Mucosa of descending colon (tissue), 1 donor: ENCODE results near the gene TRIOBP.

DNA sequence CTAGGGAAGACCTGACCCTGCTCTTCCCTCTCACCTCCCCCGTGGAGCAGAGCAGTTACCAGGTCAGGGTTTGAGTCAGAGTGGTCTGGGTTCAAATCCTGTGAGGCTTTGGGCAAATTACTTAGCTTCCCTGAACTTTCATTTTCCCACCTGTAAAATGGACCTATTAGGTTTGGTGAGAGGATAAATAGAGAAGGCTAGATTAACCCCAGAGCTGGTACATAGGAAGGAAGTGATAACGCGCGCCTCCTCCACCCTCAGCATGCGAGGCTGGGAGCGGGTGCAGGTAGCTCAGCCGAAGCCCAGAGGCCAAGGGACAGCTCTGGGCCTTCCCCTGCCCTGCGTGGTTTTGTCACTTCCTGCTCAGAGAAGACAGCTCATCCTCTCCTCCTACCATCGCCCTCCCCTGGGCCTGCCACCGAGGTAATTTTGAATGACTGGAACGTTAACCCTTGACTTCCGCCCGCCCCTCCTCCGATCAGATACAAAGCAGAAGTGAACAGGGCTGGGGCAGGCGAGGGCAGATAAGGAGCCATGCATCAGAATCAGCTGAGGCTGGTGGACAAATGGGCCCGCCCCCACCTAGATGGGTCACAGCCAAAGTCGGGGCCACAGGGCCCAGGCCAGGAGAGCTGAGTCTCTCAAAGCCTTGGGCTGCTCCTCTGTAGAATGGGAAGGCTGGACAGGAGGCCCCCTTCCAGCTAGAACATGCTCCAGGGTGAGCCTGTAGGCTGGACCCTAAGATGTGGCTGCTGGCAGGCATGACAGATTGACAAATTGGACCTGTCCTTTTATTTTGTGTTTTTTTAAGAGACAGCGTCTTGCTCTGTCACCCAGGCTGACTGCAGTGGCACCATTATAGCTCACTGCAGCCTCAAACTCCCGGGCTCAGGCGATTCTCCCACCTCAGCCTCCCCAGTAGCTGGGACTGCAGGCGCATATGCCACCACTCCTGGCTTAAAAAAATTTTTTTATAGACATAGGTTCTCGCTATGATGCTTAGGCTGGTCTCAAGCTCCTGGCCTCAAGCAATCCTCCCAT is 1.5 kb downstream of the RAC2 start:
- PRO-cap, result bidirectional peak, plus-strand start at position 594 of the sequence, minus-strand start at position 264 of the sequence

- PRO-cap, result unidirectional peak, minus-strand start at chr22:37373495
Measured at GRCh38 chr22:37373269-37373579, 54.1 kb downstream of the ELFN2 start.

- PRO-cap, result no peak
Measured at GRCh38 chr22:37379964-37380456, 47.3 kb downstream of the ELFN2 start.

- PRO-cap, result bidirectional peak, plus-strand start at chr22:37484740, minus-strand start at chr22:37484533
Measured at GRCh38 chr22:37484077-37484820, 1.9 kb downstream of the MFNG start.

DNA sequence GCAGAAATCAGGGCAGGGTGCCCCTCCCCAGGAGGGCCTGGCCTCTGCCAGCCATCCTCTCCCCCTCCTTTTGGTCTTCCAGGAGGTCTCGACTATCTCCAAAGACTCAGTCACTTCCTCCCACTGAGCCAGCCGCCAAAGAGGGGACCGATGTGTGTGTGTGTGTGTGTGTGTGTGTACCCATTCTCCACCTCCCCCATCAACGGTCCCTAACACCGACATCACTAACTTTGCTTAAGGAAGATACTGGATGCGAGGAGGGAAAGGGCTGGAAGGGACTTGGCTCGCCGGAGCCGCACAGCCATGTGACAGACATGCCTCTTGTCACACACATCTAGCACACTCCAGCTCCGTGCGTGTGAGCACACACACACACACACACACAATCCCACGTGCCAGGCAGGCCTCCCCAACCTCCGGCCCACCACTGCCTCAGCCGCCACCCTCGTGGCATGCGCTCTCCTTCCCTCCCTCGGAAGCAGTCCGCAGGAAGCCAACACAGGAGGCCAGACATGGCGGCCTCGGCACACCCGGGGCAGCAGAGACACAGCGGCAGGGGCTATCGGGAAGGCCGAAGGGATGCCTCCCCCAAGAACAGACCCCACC is 1.3 kb downstream of the MFNG start:
- PRO-cap, result bidirectional peak, plus-strand start at position 481 of the sequence, minus-strand start at position 454 of the sequence

DNA sequence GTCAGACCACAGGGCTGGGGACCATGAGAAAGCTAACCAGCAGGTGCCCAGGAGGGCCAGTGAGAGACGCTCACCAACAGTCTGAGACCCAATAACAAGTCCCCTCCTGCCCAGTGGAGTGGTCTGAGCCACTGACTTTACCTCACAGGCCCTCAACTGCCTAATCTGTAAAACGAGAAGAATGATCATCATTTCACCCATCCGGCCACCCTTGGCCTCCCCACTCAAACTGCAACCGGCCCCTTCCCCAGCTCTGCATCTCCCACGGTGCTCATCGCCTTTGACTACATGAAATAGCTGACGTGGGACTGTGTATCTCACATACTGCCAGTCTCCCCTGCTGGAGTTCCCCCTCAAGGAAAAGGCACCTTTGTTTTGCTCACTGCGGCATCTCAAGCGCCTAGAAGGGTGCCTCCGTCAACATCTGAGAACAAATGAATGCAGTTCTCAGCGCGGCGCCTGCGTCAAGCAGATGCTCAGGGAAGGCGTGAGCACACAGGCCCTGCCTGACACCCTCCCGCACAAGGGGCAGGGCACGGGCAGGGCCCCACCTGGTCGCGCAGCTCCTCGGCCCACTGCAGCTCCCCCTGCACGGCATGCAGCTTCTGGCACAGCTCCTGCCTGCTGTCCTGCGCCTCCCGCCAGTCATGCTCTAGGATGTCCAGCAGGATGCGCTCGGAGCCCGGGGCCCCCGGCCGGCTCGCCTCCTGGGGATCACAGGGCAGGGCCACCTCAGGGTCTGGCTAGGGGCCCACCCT is 11.1 kb downstream of the CARD10 start:
- PRO-cap, result no peak

DNA sequence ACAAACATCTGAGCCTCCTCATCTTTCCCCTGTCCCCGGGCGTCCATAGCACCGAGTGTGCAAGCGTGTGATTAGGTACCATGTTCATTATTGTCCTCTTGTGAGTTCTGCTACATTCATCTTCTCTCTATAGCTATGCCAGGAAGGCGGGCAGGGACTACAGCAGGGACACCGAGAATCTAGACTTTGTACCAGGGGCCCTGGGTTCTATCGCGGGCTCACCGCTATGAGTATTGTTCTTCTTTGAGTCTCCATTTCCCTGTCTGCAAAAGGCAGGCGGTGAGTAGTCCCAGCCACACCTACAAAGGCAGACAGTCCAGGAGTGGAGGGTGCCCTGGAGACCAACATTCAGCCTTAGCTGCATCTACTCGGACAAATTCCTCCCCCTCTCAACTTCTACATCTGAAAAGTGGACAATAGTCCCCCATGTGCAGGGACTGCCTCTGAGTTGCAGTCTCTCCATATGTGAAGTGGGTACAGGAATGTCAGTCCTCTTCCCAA is 2.3 kb upstream of the CARD10 start:
- PRO-cap, result bidirectional peak, plus-strand start at position 314 of the sequence, minus-strand start at position 131 of the sequence

GRCh38 chr22:37545185-37545667 is 15.1 kb upstream of the CDC42EP1 start:
- PRO-cap, result no peak

DNA sequence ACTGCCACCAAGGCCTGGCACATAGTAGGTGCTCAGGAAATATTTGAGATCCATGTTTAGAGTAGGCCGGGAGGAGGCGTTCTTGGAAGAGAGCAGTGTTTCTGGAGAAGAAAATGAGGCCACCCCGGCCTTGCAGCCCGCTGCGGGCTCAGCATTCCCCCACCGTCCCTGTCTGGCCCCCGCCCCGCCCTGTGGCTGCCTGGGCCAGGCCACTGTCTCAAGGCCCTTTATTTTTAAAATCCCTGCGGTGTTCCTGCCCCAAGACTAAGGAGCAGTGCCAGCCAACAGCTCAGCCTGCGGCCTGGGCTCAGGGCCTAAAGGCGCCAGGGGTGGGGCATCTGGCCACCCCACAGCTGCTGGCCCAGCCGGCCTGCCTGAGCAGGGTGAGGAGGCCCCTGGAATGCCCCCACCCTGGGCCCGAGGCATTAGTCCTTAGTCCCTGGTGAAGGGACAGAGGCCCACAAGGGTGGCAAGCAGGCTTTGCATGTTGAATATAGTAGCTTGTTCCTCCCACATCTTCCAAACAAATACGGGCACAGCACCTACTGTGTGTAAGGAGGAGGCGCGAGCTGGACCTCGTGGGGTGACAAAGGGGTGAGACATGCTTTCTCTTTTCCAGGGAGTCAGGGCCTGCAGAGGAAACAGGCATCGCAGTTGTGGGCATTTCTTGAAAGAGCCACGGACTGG is 13.3 kb upstream of the CDC42EP1 start:
- PRO-cap, result no peak

- PRO-cap, result no peak
Measured at GRCh38 chr22:37557405-37558139, 2.7 kb upstream of the CDC42EP1 start.

DNA sequence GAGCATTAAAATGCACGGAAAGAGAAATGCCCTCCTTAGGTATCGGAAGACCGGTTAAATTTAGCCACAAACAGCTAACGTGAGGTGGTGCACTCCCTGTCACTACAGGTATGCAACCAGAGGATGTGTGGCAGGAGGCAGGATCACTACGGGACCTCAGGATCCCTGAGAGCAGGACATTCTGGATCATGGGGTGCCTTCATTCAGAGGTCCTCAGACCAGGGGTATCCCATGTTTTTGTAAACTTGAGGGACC is 9.5 kb downstream of the CDC42EP1 start:
- PRO-cap, result unidirectional peak, plus-strand start at position 72 of the sequence; unidirectional peak, plus-strand start at position 119 of the sequence

DNA sequence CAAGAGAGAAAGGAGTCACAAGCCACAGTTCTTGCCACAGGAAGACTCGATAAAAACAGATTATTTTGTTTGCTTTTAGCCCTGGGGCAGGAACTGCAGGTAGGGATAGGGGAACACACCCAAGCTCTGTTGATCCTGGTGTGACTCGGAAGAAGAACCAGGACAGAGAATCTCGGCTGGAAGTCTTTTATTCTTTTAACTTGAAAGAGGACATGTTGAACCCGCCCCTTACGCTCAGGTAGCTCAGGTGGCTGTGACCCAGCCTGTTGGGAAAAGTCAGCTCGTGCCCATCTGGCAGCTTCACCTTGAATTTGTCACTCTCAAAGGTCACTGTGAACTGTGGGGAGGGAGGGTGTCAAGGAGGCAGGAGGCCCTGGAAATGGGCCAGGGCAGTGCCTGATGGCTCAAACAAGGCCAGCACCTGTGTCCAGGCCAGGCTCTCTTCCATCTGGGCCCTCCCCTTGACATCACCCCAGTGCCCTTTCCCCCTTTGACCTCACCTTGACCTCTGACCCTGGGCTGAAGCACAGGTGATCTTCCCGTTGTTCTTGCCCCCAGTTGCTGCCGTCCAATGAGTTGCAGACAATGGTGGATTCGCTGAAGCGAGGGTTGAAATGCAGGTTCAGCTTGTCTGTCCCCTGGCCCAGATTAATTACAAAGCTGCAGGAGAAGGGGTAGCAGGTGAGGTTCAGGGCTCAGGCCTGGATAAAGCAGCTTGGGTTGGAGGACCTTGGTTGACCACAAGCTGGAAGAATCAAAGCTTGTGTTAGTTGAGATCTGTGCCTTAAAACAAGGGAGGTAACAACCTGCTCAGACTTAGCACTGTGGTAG is 9.6 kb downstream of the LGALS2 start:
- PRO-cap, result bidirectional peak, plus-strand start at position 317 of the sequence, minus-strand start at position 171 of the sequence

DNA sequence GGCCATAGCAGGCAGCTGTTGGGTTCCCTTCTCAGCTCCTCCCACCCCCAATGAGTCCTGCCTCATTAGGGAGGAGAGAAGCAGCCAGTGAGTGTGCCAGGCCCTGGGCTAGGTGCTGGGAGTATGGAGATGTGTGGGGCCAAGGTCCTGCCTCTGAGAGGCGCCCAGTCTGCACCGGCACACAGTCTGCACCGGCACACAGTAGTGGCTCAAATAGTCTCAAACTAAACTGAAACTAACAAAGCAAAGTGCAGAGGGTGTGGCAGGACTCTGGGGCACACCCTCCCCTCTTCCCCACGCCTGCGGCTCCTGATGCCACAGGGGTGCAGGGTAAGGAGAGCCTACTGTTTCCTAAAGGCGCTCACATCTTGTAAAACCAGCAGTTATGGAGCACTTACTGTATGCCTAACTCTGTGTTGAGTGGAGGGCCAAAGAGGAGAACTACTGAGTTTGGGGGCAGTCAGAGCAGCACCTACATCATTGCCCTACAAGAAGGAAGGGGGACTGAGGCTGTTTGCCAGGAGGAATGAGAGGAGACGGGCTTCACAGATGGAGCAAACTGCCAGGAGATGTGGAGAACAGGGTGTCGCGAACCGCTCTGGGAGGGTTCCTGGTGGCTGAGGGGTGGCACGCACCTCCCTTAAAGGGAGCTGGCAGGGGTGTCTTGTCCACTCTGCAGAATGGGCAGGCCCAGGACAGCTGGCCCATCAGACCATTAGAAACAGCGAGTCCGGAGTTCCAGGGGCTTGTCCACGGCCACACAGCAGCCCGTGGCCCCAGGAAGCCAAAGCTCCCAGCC is 899 bp upstream of the SH3BP1 start:
- PRO-cap, result bidirectional peak, plus-strand start at position 320 of the sequence, minus-strand start at position 188 of the sequence

- PRO-cap, result bidirectional peak, plus-strand start at chr22:37654822, minus-strand start at chr22:37654732
Measured at GRCh38 chr22:37654642-37654879, 4.0 kb upstream of the PDXP start.

- PRO-cap, result no peak
Measured at GRCh38 chr22:37675744-37676509, 491 bp downstream of the LGALS1 start.

DNA sequence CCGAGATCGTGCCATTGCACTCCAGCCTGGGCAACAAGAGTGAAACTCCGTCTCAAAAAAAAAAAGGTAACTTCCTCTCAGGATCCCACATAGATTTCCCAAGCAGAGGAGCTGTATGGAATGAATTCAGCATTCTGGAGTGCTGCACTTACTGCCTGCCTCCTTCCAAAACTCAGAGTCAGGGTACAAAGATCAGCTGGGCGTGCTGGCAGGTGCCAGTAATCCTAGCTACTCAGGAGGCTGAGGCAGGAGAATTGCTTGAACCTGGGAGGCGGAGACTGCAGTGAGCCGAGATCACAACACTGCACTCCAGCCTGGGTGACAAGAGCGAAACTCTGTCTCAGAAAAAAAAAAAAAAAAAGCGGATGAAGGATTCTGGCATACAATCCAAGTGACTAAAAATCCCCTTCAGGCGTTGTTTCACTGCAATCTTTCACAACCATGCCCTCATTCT is 1.3 kb upstream of the NOL12 start:
- PRO-cap, result bidirectional peak, plus-strand start at position 257 of the sequence, minus-strand start at position 174 of the sequence

GRCh38 chr22:37696403-37697335 is at the start of gene TRIOBP:
Gene TRIOBP (plus strand): TSS chr22:37697048.
- PRO-cap, result bidirectional peak, plus-strand start at chr22:37696964, minus-strand start at chr22:37696867

GRCh38 chr22:37740969-37741288 is 44.1 kb downstream of the TRIOBP start:
- PRO-cap, result no peak

DNA sequence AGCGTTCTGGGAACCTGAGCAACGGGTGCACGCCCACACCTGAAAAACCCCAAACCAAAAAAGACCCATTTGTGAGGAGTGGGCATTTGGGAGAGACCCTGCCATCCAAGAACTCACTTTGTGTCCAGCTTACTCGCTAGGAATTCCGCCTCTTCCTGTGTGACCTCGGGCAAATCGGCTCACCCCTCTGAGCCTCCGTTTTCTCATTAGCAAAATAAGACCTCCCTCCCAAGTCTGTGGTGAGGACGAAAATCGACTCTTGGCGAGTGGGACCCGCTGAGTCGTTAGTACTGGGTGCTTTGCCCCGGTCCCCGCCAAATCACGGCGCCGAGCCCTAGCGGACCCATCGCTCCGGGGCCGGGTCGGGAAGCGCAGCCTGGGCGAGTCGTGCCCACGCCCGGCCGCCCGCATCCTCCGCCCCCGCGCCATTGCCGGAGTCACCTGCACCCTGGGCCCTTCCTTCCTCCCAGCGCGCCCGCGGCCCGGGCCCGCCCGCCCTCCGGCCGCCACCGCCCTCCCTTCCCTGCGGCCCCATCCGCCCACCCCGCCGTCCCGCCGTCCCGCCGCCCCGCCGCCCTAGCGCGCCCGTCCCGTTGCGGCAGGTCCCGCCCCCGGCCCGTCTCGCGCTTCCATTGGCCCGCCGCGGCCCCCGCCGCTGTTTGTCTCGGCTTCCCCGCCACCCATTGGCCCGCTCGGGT is 48.8 kb downstream of the TRIOBP start:
- PRO-cap, result bidirectional peak, plus-strand start outside the sequence, minus-strand start at position 430 of the sequence

DNA sequence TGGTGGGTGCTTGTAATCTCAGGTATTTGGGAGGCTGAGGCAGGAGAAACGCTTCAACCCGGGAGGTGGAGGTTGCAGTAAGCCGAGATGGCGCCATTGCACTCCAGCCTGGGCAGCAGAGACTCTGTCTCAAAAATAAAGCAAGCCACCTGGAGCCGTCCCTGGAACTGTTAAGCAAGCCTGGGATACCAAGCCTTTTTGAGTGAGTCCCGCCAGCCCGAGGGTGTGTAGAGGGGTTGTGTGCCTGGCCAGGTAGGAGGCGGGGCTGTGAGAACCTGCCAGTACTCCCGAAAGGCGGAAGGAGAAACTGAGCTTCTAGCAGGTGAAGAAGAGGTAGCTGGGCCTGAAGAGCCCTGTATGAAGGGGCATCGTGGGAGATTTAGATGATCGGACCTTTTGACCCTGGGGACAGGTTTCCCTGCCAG is 52.4 kb downstream of the TRIOBP start:
- PRO-cap, result no peak